Karpas-422 (cell line): ENCODE data around the genes TBCE and GNG4.

DNA sequence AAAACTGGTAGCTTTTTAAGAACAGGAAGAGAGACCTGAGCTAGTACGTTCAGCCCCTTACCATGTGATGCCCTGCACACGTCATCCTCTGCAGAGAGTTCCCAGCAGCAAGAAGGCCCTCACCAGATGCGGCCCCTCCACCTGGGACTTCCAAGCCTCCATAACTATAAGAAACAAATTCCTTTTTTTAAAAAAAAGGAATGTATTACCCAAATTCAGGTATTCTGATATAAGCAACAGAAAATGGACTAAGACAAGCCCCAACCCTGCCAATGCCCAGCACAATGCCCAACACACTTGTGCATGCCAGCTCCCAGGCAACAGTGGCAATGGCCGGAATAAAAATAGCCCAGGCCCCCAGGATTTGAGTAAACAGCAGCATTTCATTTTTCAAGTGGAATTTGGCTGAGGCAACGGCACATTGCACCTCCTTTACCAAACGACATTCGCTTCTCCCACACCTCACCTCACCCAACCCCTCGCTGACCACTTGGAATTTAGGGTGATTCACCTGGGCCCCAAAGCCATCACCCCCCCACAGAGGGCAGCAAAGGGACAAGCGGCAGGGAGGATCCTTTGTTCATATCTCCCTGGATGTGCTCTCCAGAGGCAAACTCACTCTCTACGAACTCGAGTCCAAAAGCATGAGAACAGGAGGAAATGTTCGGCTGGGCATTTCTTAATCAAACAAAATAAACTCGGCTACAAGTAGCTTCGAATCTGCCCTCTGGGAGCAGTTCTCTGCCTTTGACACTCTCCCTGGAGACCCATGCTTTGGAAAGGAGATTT, 215.8 kb downstream of the TOMM20 start:
- PRO-cap: no peak
- RAMPAGE, long total RNA: no peak

DNA sequence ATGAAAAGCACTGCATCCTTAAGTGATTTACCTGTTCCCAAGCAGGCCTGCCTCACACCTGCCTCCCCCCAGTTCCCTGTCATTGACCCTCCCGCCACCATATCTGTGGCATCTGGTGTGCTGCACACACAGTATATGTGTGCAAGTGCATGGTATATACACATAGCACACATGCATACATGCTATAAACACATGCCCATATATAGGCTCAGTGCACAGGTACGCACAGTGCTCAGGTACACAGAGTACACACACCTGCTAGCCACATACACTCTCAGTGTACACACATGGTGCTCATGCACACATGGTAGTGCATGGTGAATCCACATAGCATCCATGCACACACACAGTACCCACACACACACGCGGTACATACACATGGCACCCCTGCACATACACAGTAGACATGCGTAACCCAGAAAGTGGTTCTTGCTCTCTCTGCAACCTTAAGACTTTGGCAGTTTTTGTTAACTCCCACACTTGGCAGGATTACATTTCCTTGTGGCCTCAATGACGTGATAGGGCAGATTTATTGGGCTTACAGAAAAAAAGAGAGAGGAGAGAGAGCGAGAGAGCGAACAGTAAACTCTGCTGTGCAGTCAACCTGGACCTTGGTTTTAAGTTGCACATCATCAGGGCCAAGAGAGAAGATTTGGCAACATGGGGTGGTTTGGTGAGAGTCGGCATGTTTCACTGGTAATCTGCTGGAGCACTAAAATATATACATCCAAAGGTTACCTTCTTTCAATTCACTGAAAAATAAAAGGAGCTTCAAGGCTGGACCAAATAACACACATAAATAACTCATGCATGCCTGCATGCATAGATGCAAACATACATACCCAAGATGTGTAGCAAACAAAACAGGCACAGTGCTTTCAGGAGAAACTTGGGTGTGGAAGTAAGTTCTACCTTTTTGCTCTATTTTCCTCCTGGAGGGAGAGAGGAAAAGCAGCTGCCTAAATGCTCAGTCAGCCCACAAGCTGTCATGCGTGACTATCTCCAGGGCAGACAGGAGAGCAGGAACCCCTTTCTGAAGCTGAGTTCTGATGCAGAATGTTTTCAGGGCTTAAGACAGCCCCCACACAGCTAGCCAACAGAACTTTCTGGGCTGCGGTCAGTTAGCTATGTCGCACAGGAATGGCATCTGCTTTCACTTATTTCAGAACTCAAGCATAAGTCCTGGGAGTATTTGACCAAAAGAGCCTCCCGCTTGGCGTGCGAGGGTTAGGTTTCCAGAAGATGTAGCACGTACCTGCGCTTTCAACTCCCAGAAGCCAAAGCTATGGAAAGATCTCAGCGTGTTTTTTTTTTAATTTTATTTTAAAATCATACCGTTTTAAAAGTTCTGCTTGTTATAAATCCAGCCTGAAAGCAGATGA, 166.4 kb downstream of the TOMM20 start:
- PRO-cap: unidirectional peak, plus-strand start at position 647 of the sequence
- RAMPAGE, long total RNA: no peak

- PRO-cap: bidirectional peak, plus-strand start at chr1:234963412, minus-strand start at chr1:234963334
- RAMPAGE, long total RNA: no peak
These were observed 165.3 kb downstream of the TOMM20 start for GRCh38 chr1:234963126-234964040.

DNA sequence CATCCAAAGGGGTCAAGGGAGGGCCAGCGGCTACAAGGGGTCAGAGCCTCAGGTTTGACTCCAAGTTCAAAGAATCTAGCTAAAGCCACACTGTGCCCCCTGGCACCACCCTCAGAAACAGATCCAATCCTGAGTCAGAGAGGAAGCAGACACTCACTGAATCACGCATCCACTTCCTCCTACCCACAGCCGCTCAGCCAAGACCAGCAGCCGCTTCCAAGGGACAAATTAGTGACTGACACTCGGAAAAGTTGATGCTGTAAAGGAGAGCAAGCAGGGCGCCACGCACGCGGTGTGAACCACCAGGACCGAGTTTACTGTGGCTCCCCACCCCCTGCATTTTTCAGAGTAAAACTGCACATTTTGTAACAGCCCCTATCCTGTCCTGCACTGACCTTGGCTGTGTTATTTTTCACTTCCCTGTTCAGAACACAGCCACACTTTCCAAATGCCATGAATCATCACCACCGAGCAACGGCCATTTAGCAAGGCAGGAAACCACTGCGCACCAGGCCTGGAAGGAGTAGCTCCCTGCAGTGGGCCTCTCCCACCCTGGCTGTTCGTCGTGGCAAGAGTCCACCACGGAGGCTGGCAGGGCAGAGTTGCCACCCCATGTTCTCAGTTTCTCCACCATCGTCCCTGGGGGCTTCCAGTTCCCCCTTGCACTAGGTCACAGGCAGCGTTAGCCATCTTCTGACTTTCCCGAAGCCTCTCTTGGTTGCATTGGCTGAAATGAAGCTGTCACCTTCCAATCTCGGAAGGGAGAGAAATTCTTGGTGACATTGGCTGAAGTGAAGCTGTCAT, 147.7 kb downstream of the TOMM20 start:
- PRO-cap: no peak
- RAMPAGE, long total RNA: no peak

GRCh38 chr1:234997776-234998933, 130.5 kb downstream of the TOMM20 start:
- PRO-cap: no peak
- RAMPAGE, long total RNA: no peak

DNA sequence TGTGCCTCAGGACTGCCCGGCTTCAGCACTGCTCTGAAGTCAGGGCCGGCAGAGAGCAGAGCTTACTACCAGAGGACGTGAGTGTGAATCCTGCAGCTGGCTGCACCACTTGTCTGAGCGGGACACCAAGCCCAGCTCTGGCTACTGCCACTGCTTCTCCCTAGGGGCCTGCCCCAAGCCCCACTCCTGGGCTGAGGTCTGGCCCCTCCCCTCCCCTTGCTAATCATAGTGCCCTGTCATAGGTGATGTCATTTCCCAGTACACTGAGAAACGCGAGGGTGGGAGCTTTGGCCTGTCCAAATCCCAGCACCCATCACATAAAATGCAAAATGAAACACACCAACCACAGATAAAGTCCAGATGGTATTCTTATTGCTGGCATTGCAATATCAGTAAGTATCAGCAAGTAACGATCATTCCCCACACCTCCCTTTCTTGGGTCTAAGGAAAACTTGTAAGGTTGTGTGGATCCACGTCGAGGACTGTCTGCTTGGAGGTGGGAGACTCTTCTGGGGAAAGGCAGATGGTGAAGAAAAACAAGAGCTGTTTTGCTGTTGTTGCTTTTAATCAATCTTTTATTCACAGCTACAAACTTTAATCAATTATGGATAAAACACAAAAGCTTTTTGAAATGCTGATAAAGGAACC, 77.7 kb downstream of the TOMM20 start:
- PRO-cap: no peak
- RAMPAGE, long total RNA: no peak

- PRO-cap: no peak
- RAMPAGE, long total RNA: no peak
These were observed 61.0 kb downstream of the TOMM20 start for GRCh38 chr1:235067302-235068295.

DNA sequence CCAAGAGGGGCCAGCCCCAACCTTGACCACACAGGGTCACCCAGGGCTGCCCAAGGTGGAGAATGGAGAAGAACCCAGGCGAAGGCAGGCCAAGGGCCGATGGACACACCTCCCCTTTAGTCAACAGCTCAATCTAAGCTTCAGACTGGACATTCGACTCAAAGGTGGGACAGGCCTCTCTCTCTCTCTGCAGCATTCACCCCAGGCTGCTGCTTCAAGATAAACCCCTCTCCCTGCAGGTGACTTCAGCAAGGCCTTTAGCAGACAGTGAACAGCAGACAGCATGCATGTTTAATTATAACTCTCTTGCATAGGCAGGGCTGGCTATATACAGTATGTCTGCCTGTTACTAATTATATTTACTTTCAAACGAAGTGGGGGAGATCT, 54.3 kb downstream of the TOMM20 start:
- PRO-cap: no peak
- RAMPAGE, long total RNA: no peak

- PRO-cap: no peak
- RAMPAGE, long total RNA: no peak
These were observed 57.4 kb downstream of the ARID4B start for GRCh38 chr1:235270455-235271057.

DNA sequence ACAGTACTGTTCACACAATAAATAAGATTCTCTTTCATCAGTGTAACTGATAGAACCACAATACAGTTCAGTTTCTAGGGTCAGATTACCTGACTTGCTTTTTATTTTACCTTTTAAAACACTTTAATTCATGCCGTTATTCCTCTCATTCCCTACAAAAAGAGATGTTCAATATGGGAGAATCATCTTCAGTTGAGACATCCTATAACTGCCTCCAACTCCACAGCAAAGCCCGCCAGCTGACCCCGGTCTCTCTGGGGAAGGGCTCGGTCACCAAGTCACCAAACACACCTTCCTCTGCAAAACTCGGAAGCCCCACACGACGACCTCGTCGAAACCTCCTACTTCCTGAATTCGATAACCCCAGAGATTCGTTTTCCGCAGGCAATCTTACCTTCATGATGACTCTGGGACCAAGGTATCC, 1.4 kb downstream of the ARID4B start:
- PRO-cap: bidirectional peak, plus-strand start at position 387 of the sequence, minus-strand start at position 306 of the sequence
- RAMPAGE, long total RNA: no peak

GRCh38 chr1:235329112-235329973, 973 bp downstream of the GGPS1 start:
- PRO-cap: bidirectional peak, plus-strand start at chr1:235329311, minus-strand start at chr1:235329155
- RAMPAGE, long total RNA: no peak

DNA sequence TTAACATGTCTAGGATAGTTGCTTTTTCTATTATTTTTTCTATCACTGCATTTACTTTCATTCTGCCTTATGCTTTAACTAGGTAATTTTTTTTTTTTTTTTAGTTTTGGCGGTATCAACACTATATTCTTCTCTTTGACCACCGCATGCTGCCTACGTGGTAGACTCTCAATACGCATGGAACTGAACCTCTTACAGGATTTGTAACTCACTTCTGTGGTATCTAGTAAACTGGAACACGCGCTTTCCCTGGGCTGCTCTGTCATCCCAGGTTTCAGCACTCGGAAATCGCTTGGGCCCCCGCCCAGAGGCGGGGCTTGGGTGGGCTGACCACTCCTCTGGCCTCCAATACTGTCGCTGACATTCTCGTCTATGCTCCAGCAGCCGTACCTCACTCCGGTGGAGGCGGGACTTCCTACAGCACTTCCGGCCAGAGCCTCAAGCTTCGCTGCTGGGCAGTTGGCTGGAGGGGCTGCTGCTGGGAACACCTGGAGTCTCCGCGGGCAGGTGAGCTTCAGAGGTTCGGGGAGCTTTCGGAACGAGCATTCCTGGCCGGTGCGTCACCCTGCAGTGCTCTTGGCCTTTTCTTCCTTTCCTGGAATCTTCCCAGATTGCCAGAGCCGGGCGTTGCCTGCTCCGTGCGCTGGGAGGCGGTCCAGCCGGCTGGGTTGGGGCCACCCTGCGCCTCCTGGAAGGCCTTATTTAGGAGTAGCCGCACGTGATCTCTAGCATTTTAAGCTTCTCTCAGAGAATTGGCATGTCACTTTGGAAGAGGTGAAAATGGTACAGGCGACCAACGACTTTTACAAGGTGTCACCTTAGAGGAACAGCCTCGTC, at the start of gene TBCE:
Gene TBCE (plus strand): TSS at position 430 of the 837 bp plus-strand sequence.
- PRO-cap: bidirectional peak, plus-strand start at position 458 of the sequence, minus-strand start at position 261 of the sequence
- RAMPAGE, long total RNA: no peak

DNA sequence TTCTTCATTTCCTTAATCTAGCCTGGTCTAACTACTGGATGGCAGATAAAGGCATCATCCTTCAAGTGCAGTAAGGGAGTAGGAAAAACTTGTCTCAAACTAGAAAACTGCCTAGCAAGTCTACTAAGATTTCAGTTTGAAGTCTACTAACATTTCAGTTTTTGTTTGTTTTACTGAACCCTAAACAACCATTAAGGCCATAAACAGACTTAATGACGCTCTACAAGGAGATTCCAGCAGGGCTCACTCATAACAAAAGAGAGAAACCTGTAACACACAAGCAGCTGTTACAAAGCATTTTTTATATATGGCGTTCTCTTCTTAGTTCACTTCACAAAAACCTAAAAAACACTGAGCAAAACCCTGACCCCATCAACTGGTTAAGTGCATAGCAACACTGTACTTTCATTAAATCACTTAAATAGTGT, 1.7 kb downstream of the B3GALNT2 start:
- PRO-cap: no peak
- RAMPAGE, long total RNA: no peak

DNA sequence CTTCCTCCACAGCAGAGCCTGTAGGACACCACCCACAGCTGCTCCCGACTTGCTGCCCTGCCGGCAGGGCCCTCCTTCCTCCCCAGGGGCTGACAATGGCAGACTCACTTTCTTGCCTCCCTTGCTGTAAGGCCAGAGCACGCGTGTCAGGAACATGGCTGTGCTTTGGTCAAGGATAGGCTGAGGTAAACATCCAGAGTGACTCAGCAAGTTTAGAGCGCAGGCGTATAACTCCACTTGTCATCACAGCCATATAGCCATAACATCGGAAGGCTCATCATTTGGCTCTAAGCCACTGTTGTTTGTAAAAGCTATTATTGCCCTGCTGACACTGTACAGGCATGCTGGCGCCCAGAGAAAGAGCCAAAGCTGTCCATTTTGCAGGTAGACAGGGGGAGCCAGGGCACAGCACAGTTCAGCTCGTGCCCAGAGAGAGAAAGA, 60.7 kb downstream of the GNG4 start:
- PRO-cap: no peak
- RAMPAGE, long total RNA: no peak

GRCh38 chr1:235641908-235642921, 7.4 kb downstream of the GNG4 start:
- PRO-cap: no peak
- RAMPAGE, long total RNA: no peak

- PRO-cap: no peak
- RAMPAGE, long total RNA: no peak
These were observed 1.2 kb downstream of the GNG4 start for GRCh38 chr1:235648286-235648817.

GRCh38 chr1:235649407-235650128, at the start of gene GNG4:
TSS of gene GNG4 (minus strand) at chr1:235649784.
- PRO-cap: no peak
- RAMPAGE, long total RNA: no peak

- PRO-cap: no peak
- RAMPAGE, long total RNA: no peak
These were observed 719 bp upstream of the GNG4 start for GRCh38 chr1:235650129-235650876.

DNA sequence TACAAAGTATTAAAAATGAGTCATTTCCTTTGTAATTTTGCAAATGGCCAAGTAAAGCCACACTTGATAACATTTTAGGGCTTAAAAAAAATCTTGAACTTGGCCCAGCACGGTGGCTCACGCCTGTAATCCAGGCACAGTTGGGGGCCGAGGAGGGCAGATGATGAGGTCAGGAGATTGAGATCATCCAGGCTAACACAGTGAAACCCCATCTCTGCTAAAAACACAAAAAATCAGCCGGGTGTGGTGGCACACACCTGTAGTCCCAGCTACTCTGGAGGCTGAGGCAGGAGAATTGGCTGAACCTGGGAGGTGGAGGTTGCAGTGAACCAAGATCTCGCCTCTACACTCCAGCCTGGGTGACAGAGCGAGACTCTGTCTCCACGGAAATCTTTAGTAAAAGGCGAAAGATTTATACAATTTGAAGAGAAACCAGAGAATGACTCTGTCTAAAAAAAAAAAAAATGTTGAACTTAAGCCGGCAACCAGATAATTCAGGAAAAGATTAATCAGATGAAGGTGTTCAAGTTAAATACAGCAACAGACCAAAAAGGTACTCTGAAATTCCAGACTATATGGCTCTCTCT, 3.6 kb downstream of the LYST start:
- PRO-cap: no peak
- RAMPAGE, long total RNA: no peak

DNA sequence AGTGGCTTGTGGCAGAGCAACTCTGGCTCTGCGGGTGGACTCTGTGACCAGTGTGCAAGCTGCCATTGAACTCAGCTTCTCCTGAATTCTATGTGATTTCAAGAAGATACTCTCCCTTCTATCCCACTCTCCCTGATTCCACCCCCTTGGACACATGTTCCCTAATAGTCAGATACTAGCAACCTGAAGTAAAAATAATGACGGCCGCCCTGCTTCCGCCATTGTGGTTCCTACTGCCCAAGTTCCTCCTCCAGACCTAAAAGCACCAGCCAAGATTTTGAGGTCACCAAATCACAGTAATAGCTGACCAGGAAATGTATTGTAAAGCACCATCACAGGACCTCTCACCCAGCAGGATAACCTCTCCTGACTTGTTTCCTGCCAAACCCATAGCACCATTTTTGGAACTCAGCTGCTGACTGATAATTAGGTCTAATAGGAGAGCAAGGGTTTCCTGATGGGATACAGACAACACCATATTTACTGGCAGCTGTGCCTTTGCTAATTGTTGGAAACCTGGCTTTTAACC, 11.6 kb upstream of the LYST start:
- PRO-cap: no peak
- RAMPAGE, long total RNA: no peak